Urinary bladder (tissue), 3 donors: ENCODE results near the gene ZC3H7B.

- PRO-cap = no peak
- RAMPAGE, long total RNA = no peak
These were observed 19.7 kb upstream of the ADSL start for GRCh38 chr22:40326279-40327328.

GRCh38 chr22:40509307-40510322, 126.9 kb downstream of the MRTFA start:
- PRO-cap = no peak
- RAMPAGE, long total RNA = no peak

DNA sequence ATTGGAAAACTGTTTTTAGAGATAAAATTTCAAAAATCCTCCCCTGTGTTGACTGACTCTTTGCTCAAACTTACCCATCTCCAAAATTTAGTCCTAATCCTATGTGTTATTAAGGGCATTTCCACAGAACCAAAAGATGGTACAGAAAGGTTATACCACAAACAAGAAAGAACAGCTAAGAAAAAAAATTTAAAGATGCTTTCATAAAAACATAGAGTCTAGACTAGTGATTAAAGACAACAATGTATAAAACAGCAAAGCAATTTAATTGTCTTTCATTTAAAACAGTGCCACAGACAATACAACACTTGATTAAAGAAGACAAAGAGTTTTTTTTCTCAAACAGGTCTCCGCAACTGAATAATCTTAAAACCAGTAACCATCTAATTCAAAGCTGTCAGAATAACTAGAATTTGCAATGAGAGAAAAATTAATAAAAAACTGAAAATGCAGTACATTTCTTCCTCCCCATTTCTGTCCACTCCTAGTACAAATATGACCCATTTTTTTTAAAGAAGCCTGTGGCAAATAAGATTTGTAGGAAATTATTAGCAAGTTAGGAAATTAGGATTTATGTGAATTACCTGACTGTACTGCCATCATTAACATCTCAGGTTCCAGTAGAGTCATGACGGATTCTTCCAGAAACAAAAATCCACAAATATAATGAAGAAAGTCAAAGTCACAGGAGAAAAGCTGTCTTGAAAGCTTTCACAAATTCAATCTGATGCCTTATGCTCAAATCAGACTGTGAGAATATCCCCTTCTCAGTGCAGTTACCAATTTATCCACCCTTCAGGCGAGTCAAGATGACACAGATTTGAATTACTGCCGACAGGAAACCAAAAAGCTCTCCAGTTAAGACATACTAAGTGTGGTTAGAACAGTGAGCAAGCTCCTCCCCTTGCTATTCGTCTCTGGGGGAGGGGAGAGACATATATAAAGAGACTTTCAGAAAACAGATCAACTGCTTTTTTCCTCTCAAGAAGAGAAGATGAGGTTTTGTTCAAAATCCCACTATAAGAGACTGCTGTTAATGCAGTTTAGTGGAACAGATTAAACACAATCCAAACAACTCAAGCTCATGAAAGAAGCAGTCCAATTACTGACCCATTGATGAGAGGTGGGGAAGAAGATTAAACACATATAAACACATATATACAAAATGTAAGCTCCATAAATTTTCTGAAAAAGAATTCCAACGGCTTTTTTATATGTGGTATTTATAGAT, 103.1 kb downstream of the MRTFA start:
- PRO-cap = no peak
- RAMPAGE, long total RNA = no peak

DNA sequence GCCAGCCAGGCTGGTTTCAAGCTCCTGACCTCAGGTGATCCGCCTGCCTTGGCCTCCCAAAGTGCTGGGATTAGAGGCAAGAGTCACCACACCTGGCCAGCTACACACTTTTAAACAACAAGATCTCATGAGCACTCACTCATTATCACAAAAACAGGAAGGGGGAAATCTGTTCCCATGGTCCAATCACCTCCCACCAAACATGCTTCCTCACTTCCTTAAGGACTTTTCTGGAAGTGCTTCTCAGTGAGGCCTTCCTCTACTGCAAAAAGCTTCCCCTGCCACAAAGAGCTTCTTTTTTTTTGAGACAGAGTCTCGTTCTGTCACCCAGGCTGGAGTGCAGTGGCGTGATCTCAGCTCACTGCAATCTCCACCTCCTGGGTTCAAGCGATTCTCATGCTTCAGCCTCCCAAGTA, 3.1 kb upstream of the MCHR1 start:
- PRO-cap = no peak
- RAMPAGE, long total RNA = no peak

- PRO-cap = no peak
- RAMPAGE, long total RNA = no peak
These were observed 35.3 kb downstream of the MCHR1 start for GRCh38 chr22:40714451-40715058.

DNA sequence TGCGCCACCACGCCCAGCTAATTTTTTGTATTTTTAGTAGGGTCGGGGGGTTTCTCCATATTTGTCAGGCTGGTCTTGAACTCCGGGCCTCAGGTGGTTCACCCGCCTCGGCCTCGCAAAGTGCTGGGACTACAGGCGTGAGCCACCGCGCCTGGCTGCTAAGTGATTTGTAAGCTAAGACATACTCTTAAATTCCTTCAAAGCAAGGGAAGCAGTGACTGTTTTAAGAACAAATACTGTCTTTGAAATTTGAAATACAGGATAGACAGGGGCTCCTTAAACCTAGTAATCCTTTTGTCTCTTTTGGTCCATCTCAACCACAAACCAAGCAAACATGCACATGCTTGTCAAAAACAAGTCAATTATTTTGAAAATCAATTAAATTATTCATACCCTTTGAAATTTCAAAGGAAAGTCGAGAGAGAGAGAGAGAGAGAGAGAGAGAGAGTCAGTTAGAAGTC, 47.8 kb downstream of the MCHR1 start:
- PRO-cap = no peak
- RAMPAGE, long total RNA = no peak

DNA sequence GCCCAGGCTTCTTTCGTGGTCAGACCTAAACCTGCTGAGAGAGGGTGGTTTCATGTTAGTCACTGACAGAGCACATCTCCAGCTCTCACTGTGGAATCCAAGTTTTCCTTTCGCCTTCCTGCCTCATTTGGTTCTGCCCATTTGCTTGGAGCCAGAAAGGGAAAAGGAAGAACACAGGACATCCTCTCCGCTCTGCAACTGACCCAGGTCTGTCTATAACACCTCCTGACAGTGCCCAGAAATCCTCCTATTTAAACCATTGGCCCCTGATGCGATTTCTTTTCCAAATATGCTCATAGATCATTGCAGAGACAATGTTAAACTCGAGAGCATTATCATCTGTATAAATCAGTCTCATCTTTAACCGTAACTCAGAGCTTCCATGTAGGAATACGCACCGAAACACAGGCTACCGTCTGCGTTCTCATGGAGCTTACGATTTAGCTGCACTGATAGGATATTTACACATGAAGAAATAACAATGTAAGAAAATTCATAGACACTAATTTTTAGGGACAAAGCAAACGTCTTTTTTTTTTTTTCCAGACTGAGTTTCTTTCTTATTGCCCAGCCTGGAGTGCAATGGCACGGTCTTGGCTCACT, 60.7 kb downstream of the MCHR1 start:
- PRO-cap = unidirectional peak, plus-strand start at position 154 of the sequence
- RAMPAGE, long total RNA = no peak

GRCh38 chr22:40758463-40758919, 60.7 kb downstream of the SLC25A17 start:
- PRO-cap = no peak
- RAMPAGE, long total RNA = no peak

- PRO-cap = no peak
- RAMPAGE, long total RNA = no peak
These were observed 6.4 kb downstream of the EP300 start for GRCh38 chr22:41098765-41099294.

DNA sequence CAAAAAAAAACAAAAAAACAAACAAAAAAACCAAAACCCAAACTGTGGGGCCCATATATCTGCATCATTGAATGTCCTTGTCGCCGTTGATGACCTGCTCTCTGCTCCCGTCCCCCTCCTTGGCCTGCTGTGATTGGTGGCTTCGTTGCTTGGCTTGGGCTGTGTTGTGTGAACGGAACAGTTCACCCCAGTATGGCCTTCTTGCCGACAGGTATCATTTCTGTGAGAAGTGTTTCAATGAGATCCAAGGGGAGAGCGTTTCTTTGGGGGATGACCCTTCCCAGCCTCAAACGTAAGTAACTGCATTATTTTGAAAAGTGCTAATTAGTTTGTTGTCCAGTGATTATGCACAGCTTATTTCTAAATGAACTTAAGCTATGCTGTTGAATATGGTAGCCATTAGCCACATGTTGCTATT, 44.7 kb upstream of the L3MBTL2 start:
- PRO-cap = no peak
- RAMPAGE, long total RNA = no peak

- PRO-cap = no peak
- RAMPAGE, long total RNA = no peak
These were observed 27.2 kb upstream of the L3MBTL2 start for GRCh38 chr22:41177630-41178547.

DNA sequence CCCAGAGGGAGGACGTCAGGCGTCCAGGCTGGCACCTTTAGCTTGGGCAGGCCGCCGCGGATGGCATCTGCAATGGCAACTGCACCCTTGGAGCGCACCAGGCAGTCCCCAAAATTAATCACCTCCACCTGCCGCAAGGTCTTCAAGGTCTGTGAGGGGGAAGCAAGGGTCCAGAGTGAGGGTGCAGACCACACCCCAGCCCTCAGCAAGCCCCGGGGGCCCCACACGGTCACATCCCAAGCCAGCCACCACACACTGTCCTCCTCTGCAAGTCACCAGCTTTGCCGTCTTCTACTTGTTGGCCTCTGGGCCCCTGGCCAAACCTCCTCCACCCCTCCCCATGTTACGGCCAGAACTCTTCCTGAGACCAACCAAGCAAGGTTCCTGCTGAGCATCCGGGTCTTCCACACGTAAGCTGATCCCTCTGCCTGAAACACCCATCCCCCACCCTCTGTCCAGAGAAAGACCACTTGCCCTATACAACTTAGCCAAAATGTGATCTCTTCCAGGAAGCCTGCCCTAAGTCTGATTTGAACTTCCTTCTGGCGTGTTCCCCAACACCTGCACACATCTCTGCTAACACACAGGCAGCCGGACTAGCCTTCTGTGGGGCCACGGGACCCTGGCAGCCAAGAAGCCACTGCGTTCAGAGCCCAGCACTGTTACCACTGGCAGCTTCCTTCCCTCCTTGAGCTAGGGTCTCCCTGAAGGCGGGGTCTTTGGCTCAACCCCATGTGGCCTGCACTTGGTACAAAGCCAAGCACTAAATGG, 16.1 kb upstream of the CHADL start:
- PRO-cap = no peak
- RAMPAGE, long total RNA = no peak

DNA sequence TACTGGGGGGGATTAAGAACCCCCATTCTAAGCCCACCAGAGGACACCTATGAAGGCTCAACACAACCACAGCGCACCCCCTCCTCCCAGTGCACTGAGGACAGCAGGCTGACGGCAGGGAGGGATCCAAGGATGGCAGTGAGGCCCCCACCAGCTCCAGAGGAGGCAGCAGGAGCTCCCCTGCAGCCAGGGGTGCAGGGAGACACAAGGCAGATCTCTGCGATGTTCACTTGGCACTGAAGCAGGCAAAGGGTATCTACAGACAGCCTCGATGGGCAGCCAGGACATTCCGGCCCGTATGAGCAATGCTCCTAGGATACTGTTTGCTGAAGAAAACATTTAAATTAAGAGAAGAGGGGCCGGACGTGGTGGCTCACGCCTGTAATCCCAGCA, 19.5 kb upstream of the CHADL start:
- PRO-cap = no peak
- RAMPAGE, long total RNA = no peak

DNA sequence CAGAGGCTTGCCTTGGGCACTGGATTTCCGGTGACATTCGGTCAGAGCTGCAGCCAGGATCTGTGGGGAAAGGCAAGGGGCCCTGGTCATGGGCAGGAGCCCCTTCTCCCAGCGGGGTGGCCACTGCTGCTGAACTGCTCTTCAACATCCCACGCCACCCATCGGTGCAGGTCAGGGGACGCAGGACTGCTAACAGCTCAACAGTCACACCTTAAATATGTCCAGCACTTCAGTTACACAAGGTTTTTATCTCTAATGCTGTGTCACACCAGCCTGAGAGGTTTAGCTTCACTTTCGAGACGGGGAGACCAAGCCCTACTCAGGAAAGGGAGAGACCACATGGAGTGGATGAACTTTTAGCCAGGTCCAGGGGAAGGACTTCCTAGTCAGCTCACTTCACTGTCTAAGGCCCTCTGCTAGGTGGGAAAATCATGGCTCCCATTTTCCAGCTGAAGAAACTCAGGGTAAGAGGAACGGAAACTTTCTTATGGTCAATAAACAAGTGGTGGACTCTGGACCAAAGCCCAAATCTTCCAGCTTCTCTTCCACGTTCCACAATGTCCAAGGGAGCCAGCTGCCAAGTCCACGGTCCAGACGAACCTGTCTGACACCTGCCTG, 20.9 kb upstream of the CHADL start:
- PRO-cap = no peak
- RAMPAGE, long total RNA = no peak

DNA sequence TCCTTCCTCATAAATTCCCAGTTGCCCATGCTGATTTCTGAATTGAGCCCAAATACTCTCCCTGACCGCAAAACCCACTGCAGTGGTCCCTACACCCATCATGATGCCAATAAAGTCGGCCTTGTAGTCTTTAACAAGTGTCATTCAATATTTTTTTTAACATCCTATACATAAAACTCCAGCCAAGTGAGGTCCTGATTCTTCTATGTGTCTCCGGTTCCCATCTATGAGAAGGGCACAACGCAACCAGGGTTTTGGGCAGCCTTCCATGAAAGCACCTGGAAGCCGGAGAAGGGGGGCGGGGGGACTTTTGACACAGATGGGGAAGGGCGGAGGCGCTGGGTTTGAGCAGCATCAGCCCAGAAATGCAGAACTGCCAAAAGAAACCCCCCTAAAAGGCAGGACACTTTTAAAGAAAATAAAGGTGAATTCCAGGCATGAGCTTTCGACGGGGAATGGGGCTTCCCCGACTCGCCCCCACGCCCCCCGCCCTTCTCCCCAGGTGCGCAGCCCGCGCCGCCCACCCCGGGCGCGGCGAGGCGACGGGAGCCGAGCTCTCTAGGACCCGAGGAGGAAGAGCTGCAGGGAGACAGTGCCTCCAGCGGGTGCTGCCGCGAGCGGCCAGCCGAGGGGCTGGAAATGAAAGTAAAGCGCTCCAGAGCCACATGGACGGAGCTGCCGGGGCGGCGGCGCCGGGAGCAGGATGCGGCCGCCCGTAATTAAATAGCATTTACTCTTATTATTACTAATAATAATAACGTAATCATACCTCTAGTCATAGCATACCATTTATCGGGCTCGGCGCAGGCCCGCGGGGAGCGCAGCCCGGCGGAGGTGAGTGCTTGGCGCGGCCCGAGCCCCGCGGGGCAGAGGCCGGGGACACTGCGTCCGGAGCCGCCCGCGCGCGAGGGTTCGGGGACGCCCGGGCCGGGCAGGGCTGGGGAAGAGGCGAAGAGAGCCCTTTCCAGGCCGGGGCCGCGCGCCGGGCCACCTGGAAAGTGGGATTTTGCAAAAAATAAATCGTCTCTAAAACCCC, at the start of gene ZC3H7B:
TSS of gene ZC3H7B (plus strand) at position 587 of the 1,036 bp plus-strand sequence.
- PRO-cap = bidirectional peak, plus-strand start at position 658 of the sequence, minus-strand start at position 581 of the sequence
- RAMPAGE, long total RNA = start-site peak on the plus strand centred at position 637 of the sequence, 72 bp wide, 1,352 and 603 reads in 2 replicates

DNA sequence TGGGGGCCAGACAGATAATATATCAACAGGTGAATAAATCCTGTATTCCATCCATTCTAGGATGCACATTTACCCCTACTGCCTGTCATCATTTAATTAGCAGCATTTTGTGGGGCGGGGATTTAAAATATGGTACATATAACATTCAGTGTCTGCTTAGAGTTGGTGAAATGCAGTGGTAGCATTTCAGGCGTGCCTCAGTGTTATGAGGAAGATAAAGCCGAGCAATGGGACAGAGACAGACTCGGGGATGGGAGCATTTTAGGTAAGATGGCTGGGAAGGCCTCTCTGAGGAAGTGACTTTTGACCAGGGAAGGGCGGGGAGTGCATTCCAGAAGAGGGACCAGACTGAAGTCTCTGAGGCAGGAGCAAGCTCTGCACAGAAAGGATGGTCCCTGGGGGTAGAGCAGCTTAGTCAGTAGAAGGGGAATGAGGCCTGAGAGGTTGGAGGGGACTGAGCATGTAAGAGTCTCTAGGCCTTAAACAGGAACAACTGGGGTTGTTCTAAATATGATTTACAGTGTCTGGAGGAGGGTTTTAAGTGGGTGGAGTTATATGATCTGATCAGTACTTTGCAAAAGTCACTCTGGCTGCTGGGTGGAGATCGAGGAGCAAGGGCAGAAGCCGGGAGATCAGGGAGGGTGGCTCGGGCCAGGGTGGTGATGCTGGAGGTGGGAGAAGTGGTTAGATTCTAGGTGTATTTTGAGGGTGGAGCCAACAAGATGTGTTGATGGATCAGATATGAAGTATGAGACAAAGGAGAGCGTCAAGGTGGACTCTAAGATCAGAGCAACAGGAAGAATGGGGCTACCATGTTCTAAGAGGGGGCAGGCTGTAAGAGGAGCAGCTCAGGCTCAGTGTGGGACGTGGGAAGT, 31.7 kb upstream of the TEF start:
- PRO-cap = no peak
- RAMPAGE, long total RNA = no peak

DNA sequence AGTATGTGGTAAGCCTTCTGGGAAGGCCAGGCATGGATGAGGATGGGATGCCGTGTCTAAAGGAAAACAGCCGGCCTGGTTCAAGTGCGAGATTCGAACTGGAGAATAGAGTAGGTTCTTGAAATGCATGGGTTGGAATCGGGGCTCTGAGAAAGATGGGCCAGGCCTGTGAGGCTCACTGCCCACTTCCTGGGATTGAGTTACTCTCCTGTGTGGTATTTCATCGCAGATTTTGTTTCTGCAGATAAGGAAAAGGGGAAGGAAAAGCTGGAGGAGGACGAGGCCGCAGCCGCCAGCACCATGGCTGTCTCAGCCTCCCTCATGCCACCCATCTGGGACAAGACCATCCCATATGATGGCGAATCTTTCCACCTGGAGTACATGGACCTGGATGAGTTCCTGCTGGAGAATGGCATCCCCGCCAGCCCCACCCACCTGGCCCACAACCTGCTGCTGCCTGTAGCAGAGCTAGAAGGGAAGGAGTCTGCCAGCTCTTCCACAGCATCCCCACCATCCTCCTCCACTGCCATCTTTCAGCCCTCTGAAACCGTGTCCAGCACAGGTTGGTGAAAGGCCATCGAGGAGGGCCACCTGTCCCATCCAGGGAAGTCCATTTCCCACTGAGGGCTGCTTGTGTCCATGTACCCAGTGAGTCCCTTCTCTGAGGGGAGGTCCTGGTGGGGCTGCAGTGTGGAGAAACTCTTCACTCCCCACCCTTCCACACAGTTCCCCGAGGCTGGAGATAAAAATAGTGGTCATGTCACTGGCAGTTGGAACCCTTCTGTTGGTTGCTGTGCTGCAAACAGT, 5.6 kb downstream of the TEF start:
- PRO-cap = no peak
- RAMPAGE, long total RNA = no peak

DNA sequence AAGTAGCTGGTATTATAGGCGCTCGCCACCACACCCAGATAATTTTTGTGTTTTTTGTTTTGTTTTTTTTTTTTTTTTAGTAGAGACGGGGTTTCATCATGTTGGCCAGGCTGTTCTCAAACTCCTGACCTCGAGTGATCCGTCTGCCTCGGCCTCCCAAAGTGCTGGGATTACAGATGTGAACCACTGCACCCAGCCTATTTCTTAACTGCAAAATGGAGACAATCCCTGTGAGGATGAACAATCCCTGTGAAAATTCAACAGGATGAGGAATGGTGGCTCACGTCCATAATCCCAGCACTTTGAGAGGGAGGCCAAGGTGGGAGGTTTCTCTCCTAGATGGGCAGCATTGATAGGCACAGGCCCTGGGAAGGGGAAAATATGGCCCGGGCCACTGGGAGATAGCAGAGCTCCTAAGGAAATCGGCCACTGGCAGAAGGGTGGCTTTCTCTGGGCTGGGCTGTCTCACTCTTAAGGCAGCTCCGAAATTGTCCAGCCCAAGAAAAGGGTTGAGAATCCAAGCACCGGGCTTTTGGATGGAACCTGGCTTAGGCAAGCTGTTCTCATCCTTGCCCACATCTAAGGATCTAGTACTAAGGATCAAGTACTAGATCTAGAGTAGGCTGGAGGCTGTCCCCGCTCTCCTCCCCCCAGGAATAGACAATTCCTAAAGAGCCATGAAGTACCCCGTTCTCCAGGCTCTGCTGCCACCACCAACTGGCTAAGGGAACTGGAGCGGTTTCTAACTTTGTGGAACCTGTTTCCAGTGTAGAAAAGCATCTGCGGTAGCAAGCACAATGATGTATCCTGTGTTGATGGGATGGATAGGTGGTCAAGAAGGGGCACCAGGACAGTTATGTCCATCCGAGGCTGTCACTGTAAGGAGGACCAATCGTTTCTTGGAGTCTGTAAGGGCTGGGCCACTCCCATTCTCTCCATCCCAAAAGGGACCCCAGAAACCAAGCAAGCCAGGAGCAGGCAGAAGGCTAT, 13.8 kb downstream of the TOB2 start:
- PRO-cap = no peak
- RAMPAGE, long total RNA = no peak

GRCh38 chr22:41446894-41447092, 192 bp upstream of the TOB2 start:
- PRO-cap = bidirectional peak, plus-strand start at chr22:41446948, minus-strand start at chr22:41446797
- RAMPAGE, long total RNA = no peak

GRCh38 chr22:41468046-41468566, 386 bp downstream of the PHF5A start:
- PRO-cap = no peak
- RAMPAGE, long total RNA = no peak